HepG2 (cell line): ENCODE measurements around a stretch of chr4.

GRCh38 chr4:83109198-83110392, 4.9 kb downstream of the PLAC8 start:
- RRBS, 2 experiments: 97 to 99% methylated on average over 16 to 20 of the region's 73 CpGs
CAGE:
- cytosol, long polyA minus RNA: no peak
- cytosol, long polyA plus RNA: no peak
- long polyA plus RNA: no peak
- nucleus, long polyA minus RNA: no peak
- nucleus, long polyA plus RNA: no peak

DNA sequence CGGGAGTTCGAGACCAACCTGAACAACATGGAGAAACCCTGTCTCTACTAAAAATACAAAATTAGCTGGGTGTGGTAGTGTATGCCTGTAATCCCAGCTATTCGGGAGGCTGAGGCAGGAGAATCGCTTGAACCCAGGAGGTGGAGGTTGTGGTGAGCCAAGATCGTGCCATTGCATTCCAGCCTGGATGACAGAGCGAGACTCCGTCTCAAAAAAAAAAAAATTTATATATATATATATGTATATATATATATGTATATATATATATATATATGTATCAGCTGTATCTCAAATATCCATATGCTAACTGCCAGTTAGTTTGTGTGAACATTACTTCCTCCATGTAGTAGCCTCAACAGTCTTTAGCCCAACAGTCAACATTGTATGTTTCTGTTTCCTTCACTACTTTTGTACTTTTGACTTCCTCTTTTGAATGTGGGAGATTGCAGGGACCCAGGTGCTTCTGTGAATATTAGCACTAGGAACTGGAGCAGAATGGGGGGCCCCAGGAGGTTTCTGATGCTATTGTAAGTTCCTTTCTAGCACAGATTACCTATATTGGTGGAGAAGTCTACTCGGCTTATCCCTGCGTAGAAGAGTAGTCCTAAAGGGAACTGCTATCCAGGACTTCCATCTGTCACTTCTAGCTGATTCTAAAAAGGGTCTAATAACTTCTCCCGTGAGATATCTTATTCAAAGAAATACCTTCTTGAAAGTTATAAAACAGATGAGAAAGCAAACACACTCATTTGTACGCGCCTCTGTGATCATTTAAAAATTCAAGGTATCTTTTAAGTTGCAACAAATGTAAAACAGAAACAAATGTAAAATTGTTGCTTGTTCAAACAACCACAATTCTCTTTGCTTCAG, 2.3 kb downstream of the PLAC8 start:
- RRBS, 2 experiments: no CpG with 5 or more reads among the region's 12 CpGs
CAGE:
- cytosol, long polyA minus RNA: no peak
- cytosol, long polyA plus RNA: no peak
- long polyA plus RNA: no peak
- nucleus, long polyA minus RNA: no peak
- nucleus, long polyA plus RNA: no peak

GRCh38 chr4:83538297-83539263, 2.7 kb downstream of the GPAT3 start:
- RRBS, 2 experiments: no CpG with 5 or more reads among the region's 3 CpGs
CAGE:
- cytosol, long polyA minus RNA: no peak
- cytosol, long polyA plus RNA: no peak
- long polyA plus RNA: no peak
- nucleus, long polyA minus RNA: no peak
- nucleus, long polyA plus RNA: no peak

DNA sequence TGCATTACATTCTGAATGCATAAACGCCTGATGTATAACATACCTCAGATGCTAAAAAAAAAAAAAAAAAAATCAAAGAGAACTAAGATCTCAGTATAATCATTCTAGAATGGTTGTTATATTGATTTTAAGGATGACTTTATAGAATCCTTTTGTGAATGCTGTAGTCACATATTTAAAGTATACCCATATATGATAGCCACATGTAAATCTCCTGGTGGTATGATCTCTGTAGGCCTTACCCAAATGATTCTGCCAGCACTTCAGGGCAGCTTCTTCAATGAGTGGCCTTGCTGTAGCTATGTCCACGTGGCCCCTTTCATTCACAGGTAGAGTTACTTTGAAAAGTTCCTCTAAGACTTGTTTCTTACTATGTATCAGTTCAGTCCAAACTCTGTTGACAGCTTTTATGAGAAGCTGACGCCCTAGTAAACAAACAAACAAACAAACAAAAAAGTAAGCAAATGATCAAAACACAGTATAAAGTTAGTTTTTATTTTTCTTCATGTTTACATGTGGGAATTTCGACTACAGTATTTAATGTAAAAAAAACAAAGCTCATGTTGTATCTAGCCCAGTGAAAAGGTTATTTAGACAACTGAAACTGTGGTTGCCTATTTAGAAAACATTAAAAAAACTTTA, 154.1 kb downstream of the CDS1 start:
- RRBS, 2 experiments: no CpG with 5 or more reads among the region's 4 CpGs
CAGE:
- cytosol, long polyA minus RNA: no peak
- cytosol, long polyA plus RNA: no peak
- long polyA plus RNA: no peak
- nucleus, long polyA minus RNA: no peak
- nucleus, long polyA plus RNA: no peak

GRCh38 chr4:84739541-84739879, 156.6 kb downstream of the CDS1 start:
- RRBS, 2 experiments: no CpG with 5 or more reads among the region's 1 CpG
CAGE:
- cytosol, long polyA minus RNA: no peak
- cytosol, long polyA plus RNA: no peak
- long polyA plus RNA: no peak
- nucleus, long polyA minus RNA: no peak
- nucleus, long polyA plus RNA: no peak

DNA sequence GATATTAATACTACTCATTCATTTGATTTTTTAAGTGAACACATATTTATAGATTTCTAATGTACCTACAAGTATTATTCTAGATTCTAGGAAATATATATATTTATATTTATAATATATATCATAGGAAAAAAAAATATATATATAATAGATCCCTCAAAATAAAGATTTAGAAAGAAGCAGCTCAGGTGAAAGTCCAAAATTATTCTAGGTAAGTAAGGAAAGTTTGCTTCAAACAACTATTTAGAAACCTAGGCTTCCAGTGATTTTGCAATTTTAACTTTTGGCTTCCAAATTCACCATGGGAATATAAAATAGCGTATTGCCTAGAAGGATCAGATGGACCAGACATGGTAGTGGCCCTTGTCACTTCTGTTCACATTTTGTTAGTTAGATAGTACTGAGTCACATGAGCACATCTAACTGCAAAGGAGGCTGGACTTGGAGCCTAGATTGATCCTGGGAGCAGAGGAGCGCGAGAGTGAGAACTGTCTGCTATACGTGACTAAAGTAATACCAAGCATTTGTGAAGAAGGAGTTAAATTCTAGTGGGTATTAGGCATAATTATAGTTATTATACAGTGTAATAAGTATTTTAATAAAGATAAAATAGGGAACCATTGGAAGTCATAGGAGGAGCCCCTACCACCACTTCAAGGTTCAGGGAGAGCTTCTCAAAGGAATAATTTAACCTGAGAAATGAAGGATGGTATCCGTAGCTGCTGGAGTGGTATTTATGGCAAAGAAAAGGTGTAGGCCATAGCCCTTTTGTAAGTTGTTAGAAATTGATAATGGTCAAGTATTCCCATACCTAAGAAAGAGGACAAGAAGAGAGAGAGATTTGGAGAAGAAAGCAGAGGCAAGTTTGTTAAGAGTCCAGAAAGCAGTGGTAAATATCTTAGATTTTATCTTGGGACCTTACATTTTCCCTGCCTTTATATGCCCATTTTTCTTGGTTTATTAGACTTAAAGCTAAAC, 102.4 kb downstream of the ARHGAP24 start:
- RRBS, 2 experiments: no CpG with 5 or more reads among the region's 5 CpGs
CAGE:
- cytosol, long polyA minus RNA: no peak
- cytosol, long polyA plus RNA: no peak
- long polyA plus RNA: no peak
- nucleus, long polyA minus RNA: no peak
- nucleus, long polyA plus RNA: no peak

DNA sequence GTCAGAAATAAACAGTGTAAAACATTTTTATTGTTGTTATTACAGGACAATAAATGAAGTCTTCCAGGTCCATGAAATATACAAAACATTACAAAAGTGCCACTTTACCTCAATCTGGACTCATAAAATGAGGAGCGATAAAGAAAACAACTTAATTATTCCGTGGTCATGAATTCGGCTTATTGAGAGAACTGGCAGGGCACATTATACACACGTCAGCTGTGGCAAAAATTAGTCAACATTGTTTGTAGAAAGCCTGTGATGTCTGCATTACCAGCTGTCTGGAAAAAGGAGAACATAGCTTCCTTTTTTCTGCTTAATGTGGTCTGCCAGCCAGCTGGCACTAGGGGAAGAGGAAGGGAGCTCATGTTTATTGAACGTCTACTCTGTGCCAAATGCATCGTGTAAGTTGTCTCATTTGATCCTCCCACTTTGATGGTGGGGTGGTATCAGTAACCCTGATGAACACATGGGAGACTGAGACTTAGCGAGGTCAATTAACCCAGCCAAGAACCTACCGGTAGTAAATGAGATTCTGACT, 367.6 kb downstream of the ARHGAP24 start:
- RRBS, 2 experiments: no CpG with 5 or more reads among the region's 8 CpGs
CAGE:
- cytosol, long polyA minus RNA: no peak
- cytosol, long polyA plus RNA: no peak
- long polyA plus RNA: no peak
- nucleus, long polyA minus RNA: no peak
- nucleus, long polyA plus RNA: no peak

GRCh38 chr4:86595909-86596248, 1.8 kb downstream of the PTPN13 start:
- RRBS, 2 experiments: no CpG with 5 or more reads among the region's 3 CpGs
CAGE:
- cytosol, long polyA minus RNA: no peak
- cytosol, long polyA plus RNA: no peak
- long polyA plus RNA: no peak
- nucleus, long polyA minus RNA: no peak
- nucleus, long polyA plus RNA: no peak

DNA sequence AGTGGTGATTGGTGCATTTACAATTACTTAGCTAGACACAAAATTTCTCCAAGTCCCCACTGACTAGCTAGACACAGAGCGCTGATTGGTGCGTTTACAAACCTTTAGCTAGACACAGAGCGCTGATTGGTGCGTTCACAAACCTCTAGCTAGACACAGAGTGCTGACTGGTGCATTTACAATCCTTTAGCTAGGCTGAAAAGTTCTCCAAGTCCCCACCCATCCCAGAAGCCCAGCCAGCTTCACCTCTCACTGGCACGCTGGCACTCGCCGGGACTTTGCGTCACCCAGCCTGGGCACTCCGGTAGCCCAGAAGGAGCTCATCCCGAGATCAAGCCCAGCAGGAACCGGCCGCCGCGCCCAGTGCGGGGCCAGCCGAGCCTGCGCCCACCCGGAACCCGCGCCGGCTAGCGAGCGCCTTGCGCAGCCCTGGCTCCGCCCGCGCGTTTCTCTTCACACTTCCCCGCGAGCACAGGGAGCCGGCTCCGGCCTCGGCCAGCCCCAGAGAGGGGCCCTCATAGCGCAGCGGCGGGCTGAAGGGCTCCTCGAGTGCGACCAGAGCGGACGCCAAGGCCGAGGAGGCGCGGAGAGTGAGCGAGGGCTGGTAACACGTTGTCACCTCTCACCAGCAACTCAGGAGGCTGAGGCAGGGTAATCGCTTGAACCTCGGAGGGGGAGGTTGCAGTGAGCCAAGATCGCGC, 11.8 kb upstream of the C4orf36 start:
- RRBS, 2 experiments: 96% methylated on average over 14 of the region's 49 CpGs
CAGE:
- cytosol, long polyA minus RNA: no peak
- cytosol, long polyA plus RNA: no peak
- long polyA plus RNA: no peak
- nucleus, long polyA minus RNA: no peak
- nucleus, long polyA plus RNA: no peak

DNA sequence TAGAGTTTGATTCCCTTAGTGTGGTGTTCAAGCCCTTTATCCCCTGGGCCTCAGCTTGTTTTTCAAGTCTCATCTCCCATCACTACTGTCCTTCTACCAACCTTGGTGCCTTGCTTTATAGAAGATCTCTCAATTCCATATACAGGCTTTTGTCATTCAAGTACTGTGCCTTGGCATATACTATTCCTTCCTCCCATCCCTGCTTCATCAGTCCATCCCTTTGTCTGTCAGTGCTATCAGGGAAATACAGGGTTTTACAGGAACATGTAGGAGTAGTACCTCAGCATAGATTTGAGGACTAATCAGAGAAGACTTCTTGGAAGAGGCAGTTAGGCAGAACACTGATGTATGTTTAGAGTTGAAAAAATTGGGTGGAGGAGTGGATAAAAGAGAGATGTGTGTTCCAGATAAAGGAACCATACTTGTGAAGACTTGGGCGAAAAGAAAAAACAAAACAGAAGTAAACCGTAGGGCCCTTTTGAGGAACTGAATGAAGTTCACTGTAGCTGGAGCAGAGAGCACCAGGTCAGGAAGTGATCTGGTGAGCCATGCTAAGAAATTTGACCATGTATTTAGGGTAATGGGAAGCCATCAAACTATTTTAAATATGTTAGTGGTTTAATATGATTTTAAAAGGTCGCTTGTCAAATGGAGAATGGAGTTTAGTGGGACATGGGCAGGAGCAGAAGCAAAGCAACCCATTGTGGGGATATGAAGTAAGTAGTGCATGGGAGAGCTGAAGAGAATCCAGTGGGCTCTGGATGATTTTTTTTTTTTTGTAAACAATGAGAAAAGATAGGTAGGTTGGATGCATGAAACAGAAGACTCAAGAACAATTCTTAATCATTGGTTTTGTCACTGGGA, 32.3 kb downstream of the AFF1 start:
- RRBS, 2 experiments: no CpG with 5 or more reads among the region's 3 CpGs
CAGE:
- cytosol, long polyA minus RNA: no peak
- cytosol, long polyA plus RNA: no peak
- long polyA plus RNA: no peak
- nucleus, long polyA minus RNA: no peak
- nucleus, long polyA plus RNA: no peak

GRCh38 chr4:86968233-86968856, 33.5 kb downstream of the AFF1 start:
- RRBS, 2 experiments: no CpG with 5 or more reads among the region's 6 CpGs
CAGE:
- cytosol, long polyA minus RNA: no peak
- cytosol, long polyA plus RNA: no peak
- long polyA plus RNA: no peak
- nucleus, long polyA minus RNA: no peak
- nucleus, long polyA plus RNA: no peak

DNA sequence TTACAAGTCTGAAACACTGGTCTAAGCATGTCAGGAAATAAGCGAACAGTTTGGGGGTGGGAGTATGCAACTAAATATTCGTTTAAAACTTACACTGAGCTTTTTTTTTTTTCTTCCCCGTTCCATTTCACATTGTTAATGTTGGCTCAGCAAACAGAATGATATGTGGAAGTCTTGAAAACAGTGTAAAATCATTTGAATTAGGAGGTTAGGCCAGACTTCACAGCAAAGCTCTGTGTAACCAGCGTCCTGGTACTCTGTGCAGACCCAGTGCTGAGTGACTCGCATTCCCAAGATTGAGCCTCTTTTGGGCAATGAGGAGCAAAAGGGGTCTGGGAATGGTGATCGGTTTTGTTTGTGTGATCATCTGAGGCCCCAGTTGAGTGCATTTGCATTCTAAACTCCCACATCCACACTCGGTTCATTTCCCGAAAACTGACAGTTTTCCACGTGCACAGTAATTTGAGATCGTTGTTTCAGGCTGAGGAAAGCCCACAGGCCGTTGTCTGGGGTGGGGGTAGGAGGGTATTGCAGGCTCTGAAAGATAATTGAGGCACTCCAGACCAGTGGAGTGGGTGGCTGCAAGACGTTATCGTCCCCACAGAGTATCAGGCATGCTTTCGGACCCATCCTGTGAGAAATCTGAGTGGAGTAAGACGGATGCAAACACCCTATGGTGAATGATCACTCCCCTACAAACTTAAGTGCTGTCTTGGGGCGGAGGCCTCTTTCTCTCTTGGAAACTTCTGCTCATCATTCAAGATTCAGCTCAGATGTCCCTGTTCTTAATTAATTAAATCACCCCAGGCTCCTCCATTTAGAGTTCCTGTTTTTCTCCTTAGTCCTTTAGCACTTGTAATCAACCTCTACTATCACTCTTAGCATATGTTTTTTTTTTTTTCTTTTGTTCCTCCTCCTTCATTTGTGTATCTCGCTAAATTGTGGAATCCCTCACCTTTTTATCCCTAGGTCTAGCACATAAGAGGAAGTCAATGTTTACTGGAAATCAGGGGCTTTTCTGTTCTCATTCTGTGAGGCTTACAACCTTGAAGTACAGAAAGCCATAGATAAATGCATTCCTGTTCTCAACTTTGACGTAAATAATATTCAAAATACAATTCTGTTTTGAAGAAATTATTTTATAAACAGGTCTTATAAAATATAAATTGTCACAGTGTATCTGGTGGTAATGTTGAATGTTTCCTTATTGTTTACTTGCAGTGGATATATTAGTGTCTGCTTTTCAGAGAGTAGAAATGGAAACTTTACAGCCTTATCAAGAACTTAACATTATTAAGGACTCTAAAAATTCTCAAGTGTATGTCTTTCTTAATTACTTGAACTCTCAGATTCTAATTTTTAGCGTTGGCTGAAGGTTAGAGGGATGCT, 96.2 kb downstream of the AFF1 start:
- RRBS, 2 experiments: no CpG with 5 or more reads among the region's 19 CpGs
CAGE:
- cytosol, long polyA minus RNA: no peak
- cytosol, long polyA plus RNA: no peak
- long polyA plus RNA: no peak
- nucleus, long polyA minus RNA: no peak
- nucleus, long polyA plus RNA: no peak

GRCh38 chr4:87042891-87043807, 108.3 kb downstream of the AFF1 start:
- RRBS, 2 experiments: no CpG with 5 or more reads among the region's 5 CpGs
CAGE:
- cytosol, long polyA minus RNA: no peak
- cytosol, long polyA plus RNA: no peak
- long polyA plus RNA: no peak
- nucleus, long polyA minus RNA: no peak
- nucleus, long polyA plus RNA: no peak

- RRBS, 2 experiments: no CpG with 5 or more reads among the region's 8 CpGs
CAGE:
- cytosol, long polyA minus RNA: no peak
- cytosol, long polyA plus RNA: no peak
- long polyA plus RNA: no peak
- nucleus, long polyA minus RNA: no peak
- nucleus, long polyA plus RNA: no peak
Measured at GRCh38 chr4:87079046-87079721, 141.2 kb downstream of the KLHL8 start.

DNA sequence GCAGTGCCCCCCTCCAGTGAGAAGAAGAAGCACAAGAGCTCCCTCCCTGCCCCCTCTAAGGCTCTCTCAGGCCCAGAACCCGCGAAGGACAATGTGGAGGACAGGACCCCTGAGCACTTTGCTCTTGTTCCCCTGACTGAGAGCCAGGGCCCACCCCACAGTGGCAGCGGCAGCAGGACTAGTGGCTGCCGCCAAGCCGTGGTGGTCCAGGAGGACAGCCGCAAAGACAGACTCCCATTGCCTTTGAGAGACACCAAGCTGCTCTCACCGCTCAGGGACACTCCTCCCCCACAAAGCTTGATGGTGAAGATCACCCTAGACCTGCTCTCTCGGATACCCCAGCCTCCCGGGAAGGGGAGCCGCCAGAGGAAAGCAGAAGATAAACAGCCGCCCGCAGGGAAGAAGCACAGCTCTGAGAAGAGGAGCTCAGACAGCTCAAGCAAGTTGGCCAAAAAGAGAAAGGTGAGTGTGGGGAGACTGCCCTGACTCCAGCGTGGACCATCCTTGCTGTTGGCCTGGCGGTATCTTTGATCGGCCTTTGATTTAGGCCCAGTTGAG, 105.5 kb downstream of the KLHL8 start:
- RRBS, 2 experiments: no CpG with 5 or more reads among the region's 15 CpGs
CAGE:
- cytosol, long polyA minus RNA: no peak
- cytosol, long polyA plus RNA: no peak
- long polyA plus RNA: no peak
- nucleus, long polyA minus RNA: no peak
- nucleus, long polyA plus RNA: no peak

DNA sequence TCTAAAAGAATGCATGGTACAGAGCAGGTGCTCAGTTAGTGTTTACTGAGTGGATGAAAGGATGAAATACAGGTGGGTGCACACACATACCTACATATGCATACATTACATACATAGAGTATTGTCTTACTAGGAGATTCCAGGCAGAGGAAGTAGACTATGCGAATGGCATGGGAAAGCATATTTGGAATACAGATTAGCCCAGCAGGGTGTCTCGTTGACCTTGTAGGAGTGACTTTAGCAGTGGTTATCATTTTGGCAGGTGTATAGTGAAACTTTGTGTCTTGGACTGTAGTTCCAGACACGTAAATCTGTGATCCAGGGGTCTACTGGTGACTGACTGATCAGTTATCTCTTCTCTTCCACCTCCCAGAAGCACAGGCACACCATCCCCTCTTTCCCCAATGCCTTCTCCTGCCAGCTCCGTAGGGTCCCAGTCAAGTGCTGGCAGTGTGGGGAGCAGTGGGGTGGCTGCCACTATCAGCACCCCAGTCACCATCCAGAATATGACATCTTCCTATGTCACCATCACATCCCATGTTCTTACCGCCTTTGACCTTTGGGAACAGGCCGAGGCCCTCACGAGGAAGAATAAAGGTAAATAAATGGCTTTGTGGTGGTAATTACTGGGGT, 86.2 kb downstream of the KLHL8 start:
- RRBS, 2 experiments: no CpG with 5 or more reads among the region's 7 CpGs
CAGE:
- cytosol, long polyA minus RNA: no peak
- cytosol, long polyA plus RNA: no peak
- long polyA plus RNA: no peak
- nucleus, long polyA minus RNA: no peak
- nucleus, long polyA plus RNA: no peak

GRCh38 chr4:87502572-87503453, 26.4 kb downstream of the SPARCL1 start:
CAGE:
- cytosol, long polyA minus RNA: no peak
- cytosol, long polyA plus RNA: no peak
- long polyA plus RNA: no peak
- nucleus, long polyA minus RNA: no peak
- nucleus, long polyA plus RNA: no peak

GRCh38 chr4:87524353-87524903, 4.7 kb downstream of the SPARCL1 start:
- RRBS, 2 experiments: no CpG with 5 or more reads among the region's 2 CpGs
CAGE:
- cytosol, long polyA minus RNA: no peak
- cytosol, long polyA plus RNA: no peak
- long polyA plus RNA: no peak
- nucleus, long polyA minus RNA: no peak
- nucleus, long polyA plus RNA: no peak

DNA sequence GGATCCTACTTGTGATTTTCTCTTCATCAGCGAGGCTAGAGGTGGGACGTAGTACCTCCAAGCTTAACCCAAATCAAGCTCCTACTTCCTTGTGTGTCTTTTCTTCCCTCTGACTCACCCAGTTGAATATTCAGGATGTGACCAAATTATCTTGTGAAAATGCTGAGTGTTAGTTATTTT, 2.4 kb downstream of the MEPE start:
- RRBS, 2 experiments: no CpG with 5 or more reads among the region's 2 CpGs
CAGE:
- cytosol, long polyA minus RNA: no peak
- cytosol, long polyA plus RNA: no peak
- long polyA plus RNA: no peak
- nucleus, long polyA minus RNA: no peak
- nucleus, long polyA plus RNA: no peak

DNA sequence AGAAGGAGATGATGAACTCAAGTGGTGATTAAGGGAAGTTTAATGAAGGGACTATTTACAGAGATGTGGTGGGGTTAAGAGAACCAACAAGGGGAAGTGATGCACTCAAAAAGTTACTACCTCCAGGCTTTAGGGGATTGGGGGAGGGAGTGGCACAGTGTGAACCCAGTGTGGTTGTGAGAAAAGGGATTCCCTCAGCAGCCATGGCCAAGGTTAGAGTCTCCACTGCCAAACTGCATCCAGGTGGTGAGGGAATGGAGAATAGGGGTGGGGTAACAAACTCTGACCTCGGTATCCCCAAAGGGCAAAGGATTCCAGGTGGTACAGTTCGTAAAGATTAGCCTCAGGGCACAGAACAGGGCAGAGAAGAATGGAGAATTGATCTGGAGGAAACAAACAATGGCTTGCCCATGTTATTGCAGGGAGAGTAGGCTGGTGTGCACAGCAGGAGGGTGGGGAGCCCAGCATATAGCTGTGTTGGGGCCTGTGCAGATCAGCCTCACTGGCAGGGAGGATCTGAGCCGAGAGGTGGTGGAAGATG, 28.0 kb downstream of the PKD2 start:
- RRBS, 2 experiments: no CpG with 5 or more reads among the region's 3 CpGs
CAGE:
- cytosol, long polyA minus RNA: no peak
- cytosol, long polyA plus RNA: no peak
- long polyA plus RNA: no peak
- nucleus, long polyA minus RNA: no peak
- nucleus, long polyA plus RNA: no peak